ENCODE measurements around a stretch of chr12.

DNA sequence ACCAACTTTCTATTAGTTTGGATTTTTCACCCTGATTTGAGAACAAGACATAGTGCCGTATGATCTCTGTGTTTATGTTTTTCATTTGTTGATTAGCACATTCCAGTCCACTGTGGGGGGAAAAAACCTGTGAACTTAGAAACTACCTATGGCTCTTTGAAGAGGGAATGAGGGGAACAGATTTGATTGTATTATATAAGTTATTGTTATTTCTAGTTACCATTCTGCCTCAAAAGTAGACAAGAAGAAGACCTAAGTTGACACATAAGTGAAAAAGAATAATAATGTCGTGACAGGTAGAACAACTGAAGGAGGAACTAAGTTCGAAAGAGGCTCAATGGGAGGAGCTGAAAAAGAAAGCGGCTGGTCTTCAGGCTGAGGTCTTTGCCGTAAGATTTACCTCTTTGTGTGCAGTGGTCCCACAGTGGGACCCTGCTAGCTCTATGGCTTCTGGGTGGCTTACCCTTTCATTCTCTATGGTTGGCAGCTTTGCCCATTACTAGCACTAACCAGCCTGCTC is 121.0 kb downstream of the ERC1 start:
- PRO-cap, result no peak

DNA sequence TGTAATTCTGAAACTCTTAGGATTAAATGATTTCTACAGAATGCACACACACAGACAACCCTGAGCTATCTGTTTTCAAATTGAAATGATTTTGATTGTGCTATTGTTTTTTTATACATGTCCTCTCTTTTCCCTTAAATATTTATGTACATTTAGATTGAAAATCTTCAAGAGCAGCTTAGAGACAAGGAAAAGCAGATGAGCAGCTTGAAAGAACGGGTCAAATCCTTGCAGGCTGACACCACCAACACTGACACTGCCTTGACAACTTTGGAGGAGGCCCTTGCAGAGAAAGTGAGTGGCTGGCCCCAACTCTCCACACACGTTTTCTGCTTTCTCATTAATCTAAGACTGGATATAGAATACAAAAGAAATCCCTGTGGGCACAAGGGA is 189.4 kb downstream of the ERC1 start:
- PRO-cap, result no peak

DNA sequence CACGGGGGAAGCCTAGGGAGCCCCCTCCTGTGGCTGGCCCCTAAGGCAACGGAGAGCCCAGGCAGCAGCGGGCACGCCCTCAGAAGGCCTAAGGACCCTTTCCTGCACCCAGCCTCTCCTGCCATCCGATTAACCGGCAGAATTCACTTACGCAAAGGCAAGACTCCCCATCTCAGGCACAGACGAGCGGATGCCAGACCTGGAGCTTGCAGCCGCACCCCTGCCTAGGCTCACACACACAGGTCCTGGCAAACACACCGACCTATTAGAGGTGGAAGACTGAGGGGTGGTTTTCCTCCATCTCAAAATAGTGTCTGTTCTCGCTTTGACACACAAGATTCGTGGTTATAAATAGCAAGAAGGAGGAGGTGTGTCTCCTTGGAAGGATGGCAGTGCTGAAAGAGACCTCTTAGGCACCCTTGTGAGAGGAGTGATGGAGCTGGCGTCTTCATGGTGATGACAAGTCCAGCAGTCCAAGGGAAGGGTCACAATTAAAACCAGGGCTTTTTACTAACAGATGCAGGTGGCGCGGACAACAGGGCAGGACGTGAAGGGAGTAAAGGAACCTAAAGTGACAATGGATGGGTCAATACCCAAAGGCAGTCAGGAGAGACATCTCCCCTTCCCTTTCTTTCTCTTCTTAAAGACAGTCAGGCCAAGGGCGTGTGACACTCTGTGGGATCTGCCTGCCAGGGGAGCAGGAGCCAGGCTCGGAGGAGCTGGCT is 62.3 kb downstream of the FBXL14 start:
- PRO-cap, result no peak

DNA sequence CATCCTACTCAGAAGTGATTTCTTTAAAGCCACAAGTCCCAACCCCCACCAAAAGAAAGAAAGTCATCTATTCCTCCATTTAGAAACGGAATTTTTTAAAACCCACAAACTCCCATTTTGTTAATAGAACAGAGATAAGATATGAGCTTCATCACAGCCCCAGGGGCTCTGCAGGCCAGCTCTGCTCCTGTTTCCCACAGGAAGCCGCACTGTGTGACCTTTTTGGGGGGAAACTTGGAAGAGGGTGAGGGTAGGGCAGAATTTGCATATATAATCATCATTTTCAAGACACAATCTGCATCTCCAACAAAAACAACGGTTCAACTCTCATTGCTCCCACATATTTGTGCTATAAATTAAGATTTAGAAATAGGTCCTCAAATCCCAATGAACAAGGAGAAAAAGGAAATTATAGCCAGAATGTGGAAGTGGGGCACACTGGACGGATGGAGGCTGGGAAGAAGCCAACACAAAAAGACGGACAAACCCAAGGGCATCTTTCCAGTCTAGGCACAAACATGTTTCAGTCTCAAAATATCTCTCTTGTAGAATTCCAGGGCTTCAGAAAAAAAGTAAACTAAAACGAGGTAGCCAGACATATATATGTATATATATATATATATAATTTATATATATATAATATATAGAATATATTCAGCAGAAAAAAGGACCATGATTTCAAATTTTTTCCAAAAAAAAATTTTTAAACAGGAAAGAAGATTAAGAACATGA is 2.6 kb downstream of the FBXL14 start:
- PRO-cap, result no peak

DNA sequence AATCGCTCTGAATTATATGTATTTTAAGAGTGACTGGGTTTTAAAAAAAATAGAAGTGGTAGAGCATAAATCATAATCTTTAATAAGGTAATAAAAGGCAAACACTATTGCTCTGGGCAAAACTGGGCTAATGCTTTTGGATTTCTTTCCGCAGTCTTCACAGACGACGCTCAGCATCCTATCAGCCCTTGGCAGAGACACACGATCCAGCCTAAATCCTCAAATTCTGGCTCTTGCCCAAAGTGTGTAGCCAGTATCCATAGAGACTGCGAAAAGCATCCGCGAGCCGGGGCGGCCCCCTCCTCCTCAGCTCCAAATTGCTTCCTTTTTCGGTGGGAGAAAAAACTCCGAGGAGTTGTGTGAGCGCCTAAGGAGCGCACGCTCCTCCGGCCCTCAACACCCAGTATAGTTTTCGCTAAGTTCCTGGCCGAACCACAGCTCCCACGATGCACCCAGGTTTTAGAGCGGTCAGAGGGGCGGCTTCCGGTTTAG is 384 bp upstream of the ADIPOR2 start:
- PRO-cap, result bidirectional peak, plus-strand start outside the sequence, minus-strand start at position 434 of the sequence

GRCh38 chr12:2034573-2035359 is 18.0 kb upstream of the CACNA1C start:
- PRO-cap, result no peak

DNA sequence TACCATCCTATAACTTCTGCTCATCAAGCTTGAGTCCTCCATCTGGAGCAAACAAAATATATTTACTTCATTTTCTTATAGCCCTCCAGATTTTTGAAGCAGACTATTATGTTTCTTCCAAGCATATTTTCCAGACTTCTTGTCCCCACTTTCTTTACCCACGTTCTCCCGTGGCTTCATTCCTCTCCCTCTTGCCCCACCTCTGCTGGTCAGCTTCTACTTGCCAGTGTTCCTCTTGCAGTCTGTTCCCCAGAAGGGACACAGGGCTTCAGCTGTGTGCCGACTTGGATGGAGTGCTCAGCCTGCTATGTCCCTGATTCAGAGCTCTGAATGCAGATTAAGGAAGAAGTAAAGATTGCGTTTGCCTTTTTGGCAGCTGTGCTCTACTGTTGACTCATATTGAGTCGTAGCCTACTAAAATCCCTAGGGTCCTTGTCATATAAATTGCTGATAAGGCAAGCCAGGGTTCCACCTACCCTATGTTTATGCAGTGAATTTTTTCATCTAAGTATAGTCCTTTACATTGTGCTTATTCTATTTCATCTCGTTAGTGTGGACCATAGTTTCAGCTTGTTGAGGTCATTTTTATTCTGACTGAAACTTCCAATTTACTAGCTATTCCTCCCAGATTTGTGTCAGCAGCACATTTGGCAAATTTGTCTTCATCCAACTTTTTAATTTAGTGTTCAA is 31.7 kb downstream of the CACNA1C start:
- PRO-cap, result no peak

GRCh38 chr12:2147159-2147608 is 94.4 kb downstream of the CACNA1C start:
- PRO-cap, result no peak

DNA sequence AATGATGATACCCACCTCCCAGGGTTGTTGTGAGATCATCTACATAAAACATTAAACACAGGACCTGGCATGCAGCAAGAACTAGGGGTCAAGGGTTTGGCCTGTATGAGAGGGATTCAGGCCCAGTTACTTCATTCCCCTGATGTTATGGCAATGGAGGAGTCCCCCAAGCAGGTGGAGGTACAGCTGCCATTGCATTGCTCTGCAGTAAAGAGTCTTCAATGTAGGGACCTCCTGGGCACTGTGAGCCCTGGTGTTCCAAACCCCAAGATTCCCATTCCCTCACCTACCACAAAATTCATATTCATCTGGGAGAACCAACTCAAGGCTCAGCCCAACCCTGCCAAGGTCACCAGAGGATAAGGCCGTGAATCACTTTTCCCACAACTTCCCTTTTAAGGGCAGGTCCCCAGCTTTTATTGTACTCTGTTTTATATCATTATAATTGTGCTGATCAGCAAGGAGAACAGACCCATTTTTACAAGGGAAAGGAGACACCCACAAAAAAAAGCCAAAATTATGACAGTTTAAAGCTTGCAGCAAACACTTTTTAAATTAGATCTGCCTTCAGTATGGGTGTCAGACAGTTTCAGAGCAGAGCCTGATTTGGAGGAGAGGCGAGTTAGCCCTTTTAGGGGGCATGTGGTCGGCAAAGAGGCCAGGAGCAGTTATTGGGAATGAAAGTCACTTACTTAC is 363.0 kb upstream of the FKBP4 start:
- PRO-cap, result no peak

GRCh38 chr12:3022799-3023368 is 54.3 kb upstream of the TSPAN9 start:
- PRO-cap, result no peak

DNA sequence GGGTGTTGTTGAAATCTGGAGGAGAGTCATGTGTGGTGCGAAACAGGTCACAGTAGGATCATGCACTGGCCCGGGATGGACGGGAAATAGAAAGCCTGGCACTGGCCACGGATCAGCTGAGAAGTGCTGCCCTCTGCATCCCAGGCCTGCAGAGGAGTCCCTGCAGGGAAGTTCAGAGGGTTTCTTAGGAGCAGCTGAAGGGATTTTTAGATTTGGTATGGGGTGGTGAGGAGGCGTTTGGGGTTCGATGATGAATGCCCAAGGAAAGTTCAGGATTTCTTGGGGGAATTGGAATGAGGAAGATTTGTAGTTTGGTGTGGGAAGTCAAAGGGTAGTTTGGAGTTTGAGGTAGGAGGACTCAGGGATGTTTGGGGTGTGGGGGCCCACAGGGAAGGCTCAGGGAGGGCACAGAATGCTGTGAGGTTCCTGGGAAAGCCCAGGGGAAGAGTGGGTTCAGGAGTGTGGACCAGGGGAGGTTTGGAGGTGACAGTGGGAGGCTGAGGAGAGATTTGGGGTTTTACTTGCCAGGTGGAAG is 63.3 kb downstream of the TSPAN9 start:
- PRO-cap, result no peak

- PRO-cap, result no peak
These were observed 147.1 kb downstream of the TSPAN9 start for GRCh38 chr12:3223991-3224893.

GRCh38 chr12:3263368-3264210 is 186.4 kb downstream of the TSPAN9 start:
- PRO-cap, result no peak

GRCh38 chr12:3299939-3300673 is 190.9 kb upstream of the PRMT8 start:
- PRO-cap, result no peak

DNA sequence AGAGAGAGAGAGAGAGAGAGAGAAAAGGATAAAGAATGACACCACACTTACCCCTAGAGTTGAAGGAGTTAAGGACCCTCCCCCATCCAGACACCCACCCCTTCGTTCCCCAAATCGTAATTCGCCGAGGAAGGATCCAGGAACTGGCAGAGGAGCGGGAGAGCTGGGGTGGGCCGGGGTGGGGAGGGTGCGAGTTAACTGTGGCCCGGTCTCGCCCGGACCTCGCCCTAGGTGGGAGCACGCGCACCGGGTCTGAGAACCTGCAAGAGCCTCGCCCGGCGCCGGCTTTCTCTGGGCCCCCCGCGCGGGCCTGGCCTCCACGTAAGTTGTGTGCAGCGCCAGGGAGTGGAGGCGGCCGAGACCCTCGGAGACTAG is 318 bp upstream of the PRMT8 start:
- PRO-cap, result no peak

GRCh38 chr12:3492365-3492675 is 1.3 kb downstream of the PRMT8 start:
- PRO-cap, result bidirectional peak, plus-strand start at chr12:3492438, minus-strand start at chr12:3492426

DNA sequence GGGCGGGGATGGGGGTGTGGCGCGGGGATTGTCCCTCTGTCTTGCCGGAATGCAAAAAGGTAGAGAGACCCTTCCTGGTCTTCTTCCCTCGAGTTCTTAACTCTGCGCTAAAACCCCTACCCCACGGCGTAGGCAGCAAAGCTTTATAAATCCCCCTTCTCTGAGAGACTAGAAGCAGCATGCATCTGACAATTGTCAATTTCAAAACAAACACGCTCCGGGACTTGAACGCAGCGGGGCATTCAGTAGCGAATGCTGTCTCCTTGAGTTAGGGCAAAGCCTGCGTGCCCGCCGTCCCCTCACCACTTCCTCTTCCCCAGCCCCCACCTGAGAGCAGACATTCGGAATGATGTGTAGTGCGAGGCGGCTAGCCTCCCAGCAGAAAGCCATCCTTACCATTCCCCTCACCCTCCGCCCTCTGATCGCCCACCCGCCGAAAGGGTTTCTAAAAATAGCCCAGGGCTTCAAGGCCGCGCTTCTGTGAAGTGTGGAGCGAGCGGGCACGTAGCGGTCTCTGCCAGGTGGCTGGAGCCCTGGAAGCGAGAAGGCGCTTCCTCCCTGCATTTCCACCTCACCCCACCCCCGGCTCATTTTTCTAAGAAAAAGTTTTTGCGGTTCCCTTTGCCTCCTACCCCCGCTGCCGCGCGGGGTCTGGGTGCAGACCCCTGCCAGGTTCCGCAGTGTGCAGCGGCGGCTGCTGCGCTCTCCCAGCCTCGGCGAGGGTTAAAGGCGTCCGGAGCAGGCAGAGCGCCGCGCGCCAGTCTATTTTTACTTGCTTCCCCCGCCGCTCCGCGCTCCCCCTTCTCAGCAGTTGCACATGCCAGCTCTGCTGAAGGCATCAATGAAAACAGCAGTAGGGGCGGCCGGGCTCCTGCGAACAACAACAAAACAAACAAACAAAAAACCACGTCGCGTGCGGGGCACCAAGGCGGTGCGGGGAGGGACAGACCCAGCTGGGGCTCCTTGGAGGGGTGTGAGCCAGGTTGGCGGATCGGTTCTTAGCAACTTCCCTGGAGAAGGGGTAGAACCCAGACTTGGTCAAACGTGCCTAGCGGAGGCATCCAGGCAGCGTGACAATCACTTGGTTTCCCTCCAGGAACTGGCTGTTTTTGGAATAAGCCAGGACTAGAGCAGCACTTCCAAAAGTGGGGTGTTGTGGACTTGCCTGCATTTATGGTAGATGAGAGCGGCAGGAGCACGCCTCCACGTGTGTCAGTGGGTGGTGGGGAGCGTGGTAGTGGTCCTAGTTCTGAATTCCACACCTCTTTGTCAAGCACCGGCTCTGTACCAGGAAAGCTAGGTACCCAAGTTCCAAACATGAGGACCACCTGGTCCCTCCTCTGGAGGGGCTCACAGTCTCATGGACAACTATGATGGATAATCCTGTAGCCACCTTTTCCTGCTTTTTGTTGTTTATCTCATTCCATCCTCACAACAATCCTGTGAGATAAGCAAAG is 2.4 kb downstream of the PRMT8 start:
- PRO-cap, result unidirectional peak, minus-strand start at position 721 of the sequence

DNA sequence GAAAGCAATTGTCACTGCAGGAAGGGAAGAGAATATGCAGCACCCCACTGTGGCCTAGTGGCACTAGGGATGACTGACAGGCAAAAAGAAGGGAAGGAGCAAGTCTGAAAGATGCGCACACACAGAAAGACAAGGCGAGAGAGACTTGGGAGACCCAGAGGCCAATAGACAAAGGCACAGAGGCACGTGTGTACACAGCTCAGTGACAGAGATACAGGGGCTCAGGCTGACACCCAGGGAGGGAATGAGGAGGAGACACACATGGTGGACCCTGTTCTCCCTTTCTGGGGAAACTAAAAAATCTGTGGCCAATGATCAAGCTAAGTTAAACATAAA is 78.8 kb downstream of the CRACR2A start:
- PRO-cap, result no peak

GRCh38 chr12:3868910-3869646 is 4.1 kb downstream of the PARP11 start:
- PRO-cap, result no peak

DNA sequence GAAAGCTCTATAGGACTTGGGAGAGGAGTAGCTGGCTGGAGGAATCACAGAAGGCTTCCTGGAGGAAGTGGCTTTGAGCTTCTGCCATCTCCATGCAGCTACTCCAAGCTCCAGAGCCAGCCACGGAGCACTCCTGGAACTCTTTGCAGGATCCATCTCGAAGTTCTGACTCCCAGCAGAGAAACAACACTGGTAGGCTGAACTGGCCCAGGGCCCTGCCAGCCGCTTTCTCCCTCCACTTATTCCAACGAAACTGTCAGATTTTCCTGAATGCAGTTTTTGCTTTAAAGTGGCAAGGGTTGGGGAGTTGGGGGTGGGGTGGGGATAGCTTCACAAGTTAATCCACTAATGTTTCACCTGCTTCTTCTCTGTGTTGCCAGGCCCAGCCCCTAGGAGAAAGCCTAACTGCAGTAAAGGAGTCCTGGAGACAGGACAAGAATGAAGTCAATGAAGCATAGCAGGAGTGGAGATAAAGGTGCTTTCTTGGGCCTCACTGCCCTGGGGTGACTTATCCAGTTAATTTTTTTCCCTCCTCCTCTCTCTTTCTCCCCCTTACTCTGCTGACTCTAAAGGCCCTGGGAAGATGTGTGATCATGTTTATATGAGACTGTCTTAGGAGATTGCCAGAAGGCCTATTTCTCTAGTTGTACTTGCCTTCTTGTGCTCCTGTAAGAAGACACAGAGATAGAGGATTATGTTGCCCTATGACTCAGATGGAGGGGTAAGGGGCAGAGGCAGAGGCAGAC is 140.3 kb upstream of the PARP11 start:
- PRO-cap, result no peak